ENCODE results near the genes TTYH2, KIF19, BTBD17 and CD300C.

- RRBS: no CpG with 5 or more reads among the region's 2 CpGs
CAGE:
- cytosol, long polyA plus RNA: no peak
- long polyA plus RNA: no peak
- nucleus, long polyA plus RNA: no peak
Measured at GRCh38 chr17:73228606-73229187, 3.5 kb downstream of the FAM104A start.

DNA sequence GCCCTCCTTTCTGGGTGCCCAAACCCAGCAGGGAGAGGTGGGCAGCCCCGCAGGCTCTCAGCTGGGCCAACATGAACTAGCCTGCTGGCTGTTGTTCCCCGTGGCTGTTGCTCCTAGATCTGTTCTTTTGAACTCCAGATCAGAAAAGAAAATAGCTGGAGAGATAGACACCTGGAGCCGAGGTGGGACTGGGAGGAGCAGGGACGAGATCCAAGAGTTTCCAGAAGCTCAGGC lies 1.0 kb upstream of the CPSF4L start:
- RRBS: no CpG with 5 or more reads among the region's 4 CpGs
CAGE:
- cytosol, long polyA plus RNA: no peak
- long polyA plus RNA: no peak
- nucleus, long polyA plus RNA: no peak

- RRBS: no CpG with 5 or more reads among the region's 16 CpGs
CAGE:
- cytosol, long polyA plus RNA: no peak
- long polyA plus RNA: no peak
- nucleus, long polyA plus RNA: no peak
Measured at GRCh38 chr17:73286641-73287432, 25.0 kb downstream of the CDC42EP4 start.

DNA sequence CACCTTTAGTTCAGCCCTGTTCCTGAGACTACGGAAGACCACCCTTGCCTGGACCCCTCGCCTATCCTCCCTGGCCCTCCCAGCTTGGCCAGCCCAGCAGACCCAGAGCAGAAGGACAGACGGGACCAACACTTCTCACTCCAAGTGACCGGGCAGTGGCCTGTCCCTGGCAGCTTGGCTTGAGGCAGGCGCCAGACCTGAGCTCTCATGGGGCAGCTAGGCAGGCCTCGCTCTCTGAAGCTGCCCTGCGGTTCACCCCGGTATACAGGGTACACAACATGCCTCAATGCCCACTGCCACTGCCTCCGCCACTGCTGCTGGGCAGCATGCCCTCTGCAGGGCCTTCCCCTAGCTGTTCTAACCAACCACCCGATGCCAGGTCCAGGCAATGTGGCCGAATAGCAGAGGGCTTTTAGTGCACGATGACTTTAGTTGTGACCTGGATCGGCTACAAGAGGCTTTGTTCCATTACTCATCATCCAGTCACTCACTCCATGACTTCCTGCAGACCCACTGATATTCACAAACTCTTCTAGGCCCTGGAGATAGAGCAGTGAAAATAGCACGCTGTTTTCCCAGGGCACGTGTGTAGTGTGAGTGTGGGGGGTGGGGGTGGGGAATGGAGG lies 19.8 kb downstream of the CDC42EP4 start:
- RRBS: 71% methylated on average over 4 of the region's 15 CpGs
CAGE:
- cytosol, long polyA plus RNA: no peak
- long polyA plus RNA: no peak
- nucleus, long polyA plus RNA: no peak

DNA sequence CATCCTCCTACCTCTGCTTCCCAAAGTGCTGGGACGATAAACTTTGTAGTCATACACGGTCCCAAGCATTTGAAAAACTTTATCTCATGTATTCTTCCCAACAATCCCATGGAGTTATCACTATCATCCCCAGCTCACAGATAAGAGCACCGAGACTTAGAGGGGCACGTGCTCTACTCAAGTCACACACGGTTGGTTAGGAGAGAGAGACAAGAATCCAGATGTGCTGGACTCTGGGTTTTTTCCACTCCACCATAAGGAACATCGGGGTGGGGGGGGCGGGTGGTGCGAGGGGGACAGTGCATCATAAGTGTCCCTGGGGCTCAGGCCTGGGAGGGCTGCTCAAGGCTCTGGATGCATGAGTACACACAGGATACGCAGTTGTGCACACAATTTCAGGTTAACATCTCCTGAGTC lies 7.4 kb downstream of the CDC42EP4 start:
- RRBS: no CpG with 5 or more reads among the region's 9 CpGs
CAGE:
- cytosol, long polyA plus RNA: no peak
- long polyA plus RNA: no peak
- nucleus, long polyA plus RNA: no peak

GRCh38 chr17:73310412-73310605 lies 1.5 kb downstream of the CDC42EP4 start:
- RRBS: no CpG with 5 or more reads among the region's 7 CpGs
CAGE:
- cytosol, long polyA plus RNA: no peak
- long polyA plus RNA: no peak
- nucleus, long polyA plus RNA: no peak

DNA sequence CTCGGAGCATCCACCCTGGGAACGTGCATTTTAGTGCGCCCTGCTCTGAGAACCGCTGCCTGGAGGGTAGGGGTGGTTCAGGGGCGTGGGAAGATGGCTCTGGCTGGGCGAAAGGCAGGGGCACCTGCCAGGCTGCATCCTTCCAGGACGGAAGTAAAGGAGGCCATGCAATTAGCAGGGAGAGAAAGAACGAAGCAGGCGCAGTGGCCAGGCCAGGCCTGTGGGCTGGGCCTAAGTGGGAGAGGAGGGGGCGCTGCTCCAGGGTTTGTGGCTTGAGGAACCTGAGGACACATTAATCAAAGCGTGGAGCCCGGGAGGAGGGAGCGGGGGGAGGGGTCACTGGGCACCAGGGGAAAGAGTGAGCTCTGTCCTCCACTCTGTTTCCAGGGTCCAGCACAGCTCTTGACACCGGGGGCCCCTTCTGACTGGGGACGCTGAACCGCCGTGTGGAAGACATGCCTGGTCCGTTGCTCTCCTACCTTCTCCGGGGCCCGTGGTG lies 49.5 kb upstream of the CDC42EP4 start:
- RRBS: 84% methylated on average over 8 of the region's 20 CpGs
CAGE:
- cytosol, long polyA plus RNA: no peak
- long polyA plus RNA: no peak
- nucleus, long polyA plus RNA: no peak

GRCh38 chr17:73645098-73645913 lies 1.1 kb upstream of the SDK2 start:
- RRBS: 6% methylated on average over 51 of the region's 82 CpGs
CAGE:
- cytosol, long polyA plus RNA: no peak
- long polyA plus RNA: no peak
- nucleus, long polyA plus RNA: no peak

DNA sequence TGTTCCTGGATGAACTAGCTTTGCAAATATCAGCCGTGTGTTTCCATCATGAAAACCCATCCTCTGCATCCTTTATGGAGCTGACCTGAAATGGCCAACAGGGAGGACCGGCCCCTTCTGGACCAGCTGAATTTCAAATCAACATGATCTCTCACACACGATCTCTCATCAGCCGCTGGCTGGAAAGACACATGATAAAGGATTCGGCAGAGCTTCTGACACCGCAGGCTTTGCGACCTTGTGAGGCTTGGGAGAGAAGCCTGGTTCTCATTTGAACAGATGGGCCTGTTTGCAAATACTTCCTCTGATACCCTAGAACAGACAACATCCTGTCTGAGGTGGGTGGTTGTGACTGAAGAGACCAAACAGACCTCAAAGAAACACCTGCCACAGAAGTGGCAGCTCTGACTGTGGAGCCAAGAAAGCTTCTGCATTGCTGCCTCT lies 77.9 kb upstream of the SDK2 start:
- RRBS: no CpG with 5 or more reads among the region's 7 CpGs
CAGE:
- cytosol, long polyA plus RNA: no peak
- long polyA plus RNA: no peak
- nucleus, long polyA plus RNA: no peak

- RRBS: no CpG with 5 or more reads among the region's 13 CpGs
CAGE:
- cytosol, long polyA plus RNA: no peak
- long polyA plus RNA: no peak
- nucleus, long polyA plus RNA: no peak
Measured at GRCh38 chr17:73770535-73771198, 126.4 kb upstream of the SDK2 start.

DNA sequence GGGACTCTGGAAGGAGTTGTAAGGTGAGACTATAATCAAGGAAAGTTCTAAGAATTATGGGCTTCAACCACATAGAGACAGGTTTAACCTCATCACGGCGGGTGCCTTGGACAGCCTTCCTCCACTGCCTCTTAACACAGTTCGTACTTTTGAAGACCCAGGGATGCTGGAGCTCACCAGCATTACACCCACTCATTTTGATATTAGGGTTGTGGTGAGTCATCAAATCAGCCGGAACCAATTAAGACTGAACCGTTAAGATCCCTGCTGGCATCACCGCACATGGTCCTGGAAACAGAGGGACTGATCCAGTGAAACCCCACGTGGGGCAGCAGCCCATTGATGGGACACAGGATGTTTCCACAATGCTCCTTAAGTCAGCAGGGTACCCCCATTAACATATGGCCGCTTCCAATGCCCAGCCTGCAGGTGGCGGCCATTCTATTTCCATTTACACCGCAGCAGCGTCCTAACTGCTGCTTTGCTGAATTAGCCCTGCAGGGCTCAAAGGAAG lies 176.6 kb upstream of the SDK2 start:
- RRBS: no CpG with 5 or more reads among the region's 11 CpGs
CAGE:
- cytosol, long polyA plus RNA: no peak
- long polyA plus RNA: no peak
- nucleus, long polyA plus RNA: no peak

DNA sequence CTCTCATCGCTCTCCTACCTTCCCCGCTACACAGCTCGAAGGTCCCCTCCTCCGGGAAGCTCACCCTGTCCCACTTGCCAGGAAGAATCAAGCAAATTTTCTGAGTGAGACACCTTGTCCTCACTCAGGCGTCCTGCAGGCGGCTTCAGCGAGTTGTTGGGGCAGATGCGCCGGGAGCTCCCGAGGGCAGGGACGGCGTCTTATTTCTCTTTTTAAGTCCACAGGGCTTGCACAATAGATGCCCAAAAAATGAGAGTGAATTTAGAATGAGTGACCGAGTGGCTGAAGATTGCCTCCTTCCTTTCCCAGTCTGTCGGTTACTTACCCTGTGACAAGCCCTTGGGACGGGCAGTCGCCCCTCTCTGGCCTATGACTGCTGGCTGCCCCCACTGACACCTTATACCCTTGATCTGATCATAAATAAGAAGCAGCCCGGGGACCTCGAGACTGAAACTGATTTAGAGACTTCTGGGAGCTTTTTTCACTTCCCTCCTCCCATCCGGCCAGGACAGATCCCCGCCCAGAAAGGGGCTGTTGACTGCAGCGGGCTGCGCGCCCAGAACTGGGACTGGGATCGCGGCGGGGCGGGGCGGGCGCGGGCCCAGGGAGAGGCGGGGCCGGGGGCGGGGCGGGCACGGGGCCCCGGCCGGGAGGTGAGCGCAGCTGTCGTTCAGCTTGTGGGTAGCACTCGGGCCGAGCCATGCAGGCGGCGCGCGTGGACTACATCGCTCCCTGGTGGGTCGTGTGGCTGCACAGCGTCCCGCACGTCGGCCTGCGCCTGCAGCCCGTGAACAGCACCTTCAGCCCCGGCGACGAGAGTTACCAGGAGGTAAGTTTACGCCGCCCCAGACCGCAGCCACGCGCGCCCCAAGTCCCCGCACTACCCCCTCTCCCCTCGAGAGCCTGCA lies at the start of gene TTYH2:
Gene TTYH2, plus strand, starts transcription at position 684 of the 908 bp plus-strand sequence.
- RRBS: 58% methylated on average over 11 of the region's 64 CpGs
CAGE:
- cytosol, long polyA plus RNA: no peak
- long polyA plus RNA: no peak
- nucleus, long polyA plus RNA: no peak

- RRBS: no CpG with 5 or more reads among the region's 1 CpG
CAGE:
- cytosol, long polyA plus RNA: no peak
- long polyA plus RNA: no peak
- nucleus, long polyA plus RNA: no peak
Measured at GRCh38 chr17:74234415-74234940, 21.1 kb downstream of the TTYH2 start.

DNA sequence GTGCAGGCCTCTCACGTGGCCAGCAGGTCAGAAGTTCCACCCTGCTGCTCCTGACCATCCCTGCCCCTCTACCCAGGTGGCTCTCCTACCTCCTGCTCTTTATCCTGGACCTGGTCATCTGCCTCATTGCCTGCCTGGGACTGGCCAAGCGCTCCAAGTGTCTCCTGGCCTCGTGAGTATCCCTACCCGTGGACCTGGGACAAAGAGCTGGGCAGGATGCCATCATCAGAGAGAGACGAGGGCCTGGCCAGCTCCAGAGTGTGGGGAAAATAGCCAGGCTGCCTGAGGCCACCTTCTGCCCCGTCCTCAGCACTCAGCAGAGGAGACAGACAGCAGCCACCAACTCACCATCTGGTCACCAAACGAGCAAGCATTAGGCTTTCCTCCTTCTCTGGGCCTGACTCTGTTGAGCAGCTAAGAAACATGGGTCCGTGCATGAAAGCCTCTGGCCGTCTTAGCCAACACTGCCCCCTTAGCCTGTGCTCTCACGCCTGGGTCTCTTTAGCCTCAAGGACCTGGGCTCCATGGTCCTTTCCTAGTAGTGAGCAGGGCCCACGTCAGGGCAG lies 30.0 kb downstream of the TTYH2 start:
- RRBS: no CpG with 5 or more reads among the region's 11 CpGs
CAGE:
- cytosol, long polyA plus RNA: no peak
- long polyA plus RNA: no peak
- nucleus, long polyA plus RNA: no peak

DNA sequence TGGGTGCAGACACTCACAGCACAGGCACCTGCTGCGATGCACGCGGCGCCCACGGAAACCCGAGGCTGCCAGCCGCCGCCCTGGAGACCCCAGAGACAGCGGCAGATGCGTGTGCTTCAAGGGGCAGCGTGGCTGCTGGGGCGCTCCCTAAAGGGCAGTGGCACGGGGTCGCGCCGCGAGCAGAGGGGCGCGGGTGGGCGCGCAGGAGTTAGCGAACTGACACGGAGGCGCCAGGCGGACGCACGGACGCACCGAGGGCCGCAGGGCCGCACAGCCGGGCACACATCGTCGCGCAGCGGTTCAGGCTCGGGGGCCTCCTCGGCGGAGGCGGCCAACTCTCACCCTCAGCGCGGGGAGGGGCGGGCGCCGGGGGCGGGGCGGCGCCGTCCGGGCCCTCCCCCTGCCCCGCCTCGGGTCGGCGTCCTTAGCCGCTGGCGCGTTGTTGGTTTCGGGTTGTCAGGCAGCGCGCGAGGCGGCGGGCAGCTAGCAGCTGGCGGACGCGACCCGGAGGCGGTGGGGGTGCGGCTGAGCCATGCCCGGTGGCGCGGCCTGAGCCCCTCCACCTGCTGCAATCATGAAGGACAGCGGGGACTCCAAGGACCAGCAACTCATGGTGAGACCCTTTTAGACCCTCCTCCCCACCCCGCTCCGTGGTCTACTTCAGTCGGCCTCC lies at the start of gene KIF19:
Gene KIF19, plus strand, starts transcription at position 451 of the 673 bp plus-strand sequence.
- RRBS: 4% methylated on average over 22 of the region's 76 CpGs
CAGE:
- cytosol, long polyA plus RNA: no peak
- long polyA plus RNA: no peak
- nucleus, long polyA plus RNA: no peak

DNA sequence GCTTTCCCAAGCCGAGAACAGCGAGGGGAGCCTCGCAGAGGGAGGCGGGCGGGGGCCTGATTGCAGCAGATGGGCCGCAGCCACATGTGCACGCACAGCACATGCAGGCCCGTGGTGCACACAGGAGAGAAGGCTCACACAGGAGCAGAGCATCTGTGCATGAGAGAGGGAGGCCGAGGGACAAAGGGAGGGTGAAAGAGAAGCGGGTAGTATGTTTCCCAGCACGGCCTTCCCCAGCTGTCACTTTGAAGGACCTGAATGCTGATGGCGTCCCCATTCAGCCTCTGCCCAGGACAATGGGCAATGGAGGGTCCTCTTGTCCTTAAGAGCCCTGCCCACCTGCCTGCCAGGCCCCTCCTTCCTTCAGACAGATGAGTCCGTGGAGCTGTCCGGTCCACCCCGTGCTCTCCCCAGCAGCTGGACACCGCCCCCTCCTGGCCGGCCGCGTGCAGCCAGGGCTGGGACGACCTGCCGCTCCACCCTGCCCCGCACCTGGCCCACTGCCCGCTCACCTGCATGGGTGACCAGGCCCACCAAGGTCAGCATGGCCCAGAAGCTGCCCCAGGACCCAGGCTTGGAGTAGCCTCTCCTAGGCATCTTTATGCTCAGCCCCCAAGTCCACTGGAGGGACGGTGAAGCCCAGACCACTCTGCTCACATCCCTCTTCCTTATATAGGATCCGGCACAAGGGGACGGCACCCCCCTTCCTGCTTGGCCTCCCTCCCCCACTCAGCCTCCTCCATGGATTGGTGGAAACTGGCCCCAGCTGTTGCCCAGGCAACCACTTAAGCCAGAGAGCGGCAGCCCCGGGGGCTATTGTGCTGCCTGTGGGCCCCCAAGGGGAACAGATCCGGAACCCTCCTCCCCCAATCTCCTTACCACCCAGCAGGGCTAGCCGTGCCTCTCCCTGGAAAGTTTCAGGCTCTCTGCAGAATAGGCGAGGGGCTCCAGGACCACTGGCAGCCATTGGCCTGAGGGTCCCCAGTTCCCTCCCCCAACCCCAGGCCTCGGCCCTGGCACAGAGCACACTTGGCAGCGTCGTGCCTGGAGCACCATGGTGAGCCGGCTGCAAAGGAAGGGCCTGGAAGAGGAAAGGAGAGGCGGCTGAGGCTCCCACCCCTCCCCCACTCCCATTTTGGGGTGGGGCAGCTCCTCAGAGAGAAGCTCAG lies at the start of gene BTBD17:
Gene BTBD17, minus strand, starts transcription at position 646 of the 1,169 bp plus-strand sequence.
- RRBS: 46% methylated on average over 5 of the region's 36 CpGs
CAGE:
- cytosol, long polyA plus RNA: no peak
- long polyA plus RNA: no peak
- nucleus, long polyA plus RNA: no peak

GRCh38 chr17:74430518-74431560 lies 1.0 kb upstream of the GPRC5C start:
- RRBS: 17% methylated on average over 41 of the region's 75 CpGs
CAGE:
- cytosol, long polyA plus RNA: no peak
- long polyA plus RNA: no peak
- nucleus, long polyA plus RNA: no peak

DNA sequence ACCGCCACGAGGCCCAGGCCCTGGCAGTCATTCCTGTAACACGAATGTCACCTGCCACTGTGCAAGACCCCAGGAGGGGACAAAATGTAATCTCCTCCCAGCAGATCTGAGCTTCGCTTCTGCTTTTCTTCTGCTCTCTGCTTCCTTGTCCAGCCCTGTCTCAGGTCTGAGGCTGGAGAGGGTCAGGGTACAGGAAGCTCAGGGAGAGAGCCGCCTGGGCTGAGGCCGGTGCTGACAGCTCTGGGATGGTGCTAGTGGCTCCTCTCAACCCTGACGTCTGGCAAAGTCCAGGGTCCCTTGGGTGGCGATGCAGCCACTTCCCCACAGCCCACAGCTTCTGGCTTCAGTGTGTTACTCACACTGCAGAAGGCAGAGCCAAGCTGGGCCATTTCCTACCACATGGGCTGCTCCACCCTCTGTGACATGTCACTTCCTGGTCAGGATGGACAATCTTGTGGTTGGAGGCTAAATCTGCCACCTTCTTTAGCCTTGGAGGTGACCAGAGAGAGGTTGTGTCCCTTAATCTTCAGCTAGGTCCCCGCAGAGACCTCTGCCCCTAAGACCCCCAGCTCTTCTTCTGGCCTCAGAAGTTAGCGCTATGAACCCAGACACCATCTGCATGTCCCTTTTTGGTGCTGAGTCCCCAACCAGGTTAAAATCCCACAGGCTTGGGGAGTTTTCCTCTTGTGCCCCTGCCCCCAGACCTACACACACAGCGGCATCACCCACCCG lies at the start of gene CD300C:
Gene CD300C, minus strand, starts transcription at position 364 of the 732 bp plus-strand sequence.
- RRBS: no CpG with 5 or more reads among the region's 12 CpGs
CAGE:
- cytosol, long polyA plus RNA: no peak
- long polyA plus RNA: no peak
- nucleus, long polyA plus RNA: no peak

DNA sequence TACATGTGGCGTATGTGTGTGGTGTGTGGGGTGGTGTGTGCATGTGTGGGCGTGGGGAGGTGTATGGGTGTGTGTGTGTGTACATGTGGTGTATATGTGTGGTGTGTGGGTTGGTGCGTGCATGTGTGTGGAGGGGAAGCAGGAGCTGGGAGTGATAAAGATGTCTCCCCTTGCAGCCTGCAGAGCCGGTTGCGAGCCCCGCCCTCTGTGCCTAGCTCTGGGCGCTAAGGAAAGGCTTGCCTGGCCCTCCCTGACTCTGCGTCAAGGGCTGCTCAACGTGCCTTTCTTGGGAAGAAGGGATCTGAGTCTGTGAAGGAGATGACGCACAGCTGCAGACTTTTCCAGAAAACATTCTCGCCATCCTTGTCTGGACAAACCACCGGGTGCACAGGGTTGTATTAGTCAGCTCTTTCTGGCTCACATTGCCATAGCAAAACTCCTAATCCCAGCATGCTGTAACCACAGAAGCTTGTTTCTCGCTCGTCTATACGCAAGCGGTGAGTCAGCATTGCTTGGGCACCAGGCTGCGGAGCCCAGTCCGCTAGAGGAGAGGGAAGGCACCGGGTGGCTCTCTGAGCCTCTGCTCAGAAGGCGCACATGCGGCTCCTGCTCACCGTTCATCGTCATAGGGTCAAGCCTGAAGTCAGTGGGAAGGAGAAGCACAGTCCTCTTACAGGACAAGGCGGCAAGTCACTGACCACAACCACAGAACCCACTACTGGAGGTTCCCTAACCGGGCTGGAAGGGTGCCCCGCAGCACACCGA lies 22.7 kb downstream of the CD300LD start:
- RRBS: no CpG with 5 or more reads among the region's 27 CpGs
CAGE:
- cytosol, long polyA plus RNA: no peak
- long polyA plus RNA: no peak
- nucleus, long polyA plus RNA: no peak

GRCh38 chr17:74605004-74605921 lies 13.2 kb upstream of the CD300LD start:
- RRBS: 49% methylated on average over 4 of the region's 22 CpGs
CAGE:
- cytosol, long polyA plus RNA: no peak
- long polyA plus RNA: no peak
- nucleus, long polyA plus RNA: no peak